Metanephros (tissue), 2 donors: ENCODE data around the gene CREBBP.

DNA sequence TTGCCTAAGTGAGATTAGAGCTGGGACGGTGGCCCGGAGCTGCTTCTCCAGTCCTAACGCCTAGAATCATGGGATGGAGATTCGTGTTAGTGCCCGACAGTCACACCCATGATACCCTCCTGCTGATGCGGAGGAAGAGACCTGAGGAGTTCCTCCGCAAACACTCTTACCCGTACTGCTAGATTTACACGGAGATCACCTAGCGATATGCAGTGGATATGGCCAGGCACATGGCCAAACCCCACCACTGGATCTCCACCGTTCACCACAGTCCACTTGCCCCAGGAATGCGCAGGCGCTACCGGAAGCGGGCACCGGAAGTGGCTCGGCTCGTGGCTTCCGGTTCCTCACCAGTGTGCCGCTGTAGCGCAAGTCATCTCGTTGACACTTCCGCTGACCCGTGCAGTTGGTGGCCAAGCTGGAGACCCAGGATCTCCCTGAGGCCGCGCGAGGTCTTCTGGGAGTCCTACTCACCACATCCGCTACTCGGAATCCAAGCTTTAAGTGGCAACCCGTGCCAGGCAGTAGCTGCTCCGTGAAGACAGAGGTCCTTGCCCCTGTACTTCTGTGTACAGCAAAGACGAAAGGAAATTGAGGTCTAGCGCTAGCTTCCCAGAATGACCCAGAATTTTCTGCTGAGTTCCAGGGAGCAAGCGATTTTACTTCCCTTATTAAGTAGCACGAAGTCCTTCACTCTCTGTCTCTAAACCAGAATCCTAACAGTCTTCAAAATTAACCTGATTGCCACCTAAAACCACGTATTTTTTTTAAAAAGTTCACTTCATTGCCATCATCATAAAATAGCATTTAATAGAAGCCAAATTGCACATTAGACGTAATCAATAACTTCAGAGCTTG lies 11.4 kb downstream of the ZNF597 start:
- RAMPAGE, long total RNA: no peak

GRCh38 chr16:3450757-3451464 lies 7.4 kb downstream of the NAA60 start:
- RAMPAGE, long total RNA: no peak

- RAMPAGE, long total RNA: no peak
Measured at GRCh38 chr16:3874988-3875798, 5.3 kb downstream of the CREBBP start.

DNA sequence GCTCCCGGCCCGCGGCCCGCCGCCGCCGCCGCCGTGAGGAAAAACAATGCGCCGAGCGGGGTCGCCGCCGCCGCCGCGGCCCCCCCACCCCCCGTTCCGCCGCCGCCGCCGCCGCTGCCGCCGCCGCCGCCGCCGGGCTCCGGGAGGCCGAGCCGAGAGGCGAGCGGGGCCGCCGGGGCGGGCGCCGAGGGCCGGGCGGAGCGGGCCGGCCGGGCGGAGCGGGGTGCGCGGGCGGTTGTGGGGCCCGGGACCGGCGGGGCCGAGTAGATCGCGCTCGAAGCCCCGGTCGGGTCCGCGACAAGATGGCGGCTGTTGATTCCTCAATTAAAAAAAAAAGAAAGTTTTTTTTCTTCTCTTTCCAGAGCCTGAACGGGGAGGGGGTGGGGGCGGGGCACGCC lies at the start of gene CREBBP:
Gene CREBBP (minus strand): TSS at position 326 of the 398 bp plus-strand sequence.
- RAMPAGE, long total RNA: no peak

DNA sequence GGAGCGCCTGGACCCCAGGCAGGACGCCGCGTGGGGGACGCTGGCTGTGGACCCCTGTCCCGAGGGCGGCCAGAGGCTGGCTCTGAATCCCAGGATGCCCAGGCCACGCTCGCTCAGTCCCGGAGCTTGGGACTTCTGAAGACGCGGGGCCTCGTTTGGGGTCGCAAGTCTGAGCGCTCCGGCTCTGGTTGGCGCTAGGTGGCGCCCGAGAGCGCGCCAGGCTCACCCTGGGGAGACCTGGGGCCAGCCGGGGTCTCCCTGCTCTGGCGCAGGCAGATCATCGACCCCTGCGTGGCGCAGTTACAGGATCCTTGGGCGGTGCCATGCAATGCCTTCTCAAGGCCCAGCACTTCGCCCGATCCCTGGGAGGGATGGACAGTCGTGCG lies 58.5 kb upstream of the CREBBP start:
- RAMPAGE, long total RNA: no peak

- RAMPAGE, long total RNA: no peak
Measured at GRCh38 chr16:3945771-3946077, 65.2 kb upstream of the CREBBP start.

DNA sequence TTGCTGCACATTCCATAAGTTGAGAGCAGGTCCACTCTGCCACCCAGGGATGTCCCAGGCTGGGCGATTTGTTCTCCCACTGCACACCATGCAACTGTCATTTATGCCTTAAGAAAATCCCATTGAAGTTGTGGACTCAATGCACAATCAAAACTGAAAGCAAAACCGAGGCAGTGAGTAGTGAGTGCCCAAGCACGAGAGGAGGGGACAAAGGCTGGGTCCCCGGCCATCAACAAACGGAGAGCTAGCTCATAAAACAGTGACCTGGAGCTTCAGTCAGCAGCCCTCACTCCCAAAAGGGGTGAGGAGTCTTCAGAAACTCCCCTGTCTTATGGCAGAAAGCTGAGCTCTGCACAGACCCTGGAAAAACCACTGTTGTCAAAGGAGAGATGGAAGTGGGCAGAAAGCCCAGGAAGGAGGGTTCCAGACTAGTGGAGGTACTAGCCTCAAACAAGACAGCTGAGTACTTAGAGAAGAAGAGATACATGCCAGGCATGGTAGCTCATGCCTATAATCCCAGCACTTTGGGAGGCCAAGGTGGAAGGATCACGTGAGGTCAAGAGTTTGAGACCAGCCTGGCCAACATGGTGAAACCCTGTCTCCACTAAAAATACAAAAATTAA lies 96.8 kb downstream of the ADCY9 start:
- RAMPAGE, long total RNA: no peak

DNA sequence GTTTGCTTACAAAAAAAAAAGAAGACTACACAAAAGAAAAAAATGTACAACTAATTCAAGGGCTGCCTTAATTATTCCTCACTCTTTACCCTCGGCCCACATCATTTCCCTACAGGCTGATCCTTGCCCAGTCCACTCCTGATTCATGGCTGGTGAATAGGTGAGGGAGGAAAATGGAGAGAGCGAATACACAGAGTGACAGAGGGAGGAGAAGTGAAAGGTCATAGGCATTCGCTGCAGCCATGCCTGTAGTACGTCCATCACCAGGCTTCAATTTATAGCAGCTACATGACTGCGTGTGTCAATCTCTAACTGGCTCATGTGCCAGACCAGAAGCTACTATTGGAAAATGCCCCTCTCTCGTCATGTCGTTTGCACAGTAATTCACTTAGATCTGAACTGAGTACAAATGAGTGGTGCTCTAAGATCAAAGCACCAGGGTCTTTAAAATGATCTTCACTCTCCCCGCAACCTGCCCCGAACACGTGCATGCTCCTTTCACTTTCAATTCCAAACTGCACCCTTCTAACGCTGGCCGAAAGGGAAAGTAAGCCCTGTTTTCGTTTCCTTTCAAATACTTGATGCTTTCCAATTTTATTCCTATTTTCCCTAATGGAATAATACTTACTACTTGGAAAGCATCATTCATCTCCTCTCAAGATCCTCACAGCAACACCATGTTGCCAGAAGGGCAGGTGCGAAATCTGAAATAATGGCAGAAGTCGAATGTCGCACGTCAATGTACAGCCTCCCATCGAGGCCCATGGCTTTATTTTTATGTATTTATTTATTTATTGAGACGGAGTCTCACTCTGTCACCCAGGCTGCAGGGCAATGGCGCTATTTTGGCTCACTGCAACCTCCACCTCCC lies 51.2 kb downstream of the ADCY9 start:
- RAMPAGE, long total RNA: no peak

DNA sequence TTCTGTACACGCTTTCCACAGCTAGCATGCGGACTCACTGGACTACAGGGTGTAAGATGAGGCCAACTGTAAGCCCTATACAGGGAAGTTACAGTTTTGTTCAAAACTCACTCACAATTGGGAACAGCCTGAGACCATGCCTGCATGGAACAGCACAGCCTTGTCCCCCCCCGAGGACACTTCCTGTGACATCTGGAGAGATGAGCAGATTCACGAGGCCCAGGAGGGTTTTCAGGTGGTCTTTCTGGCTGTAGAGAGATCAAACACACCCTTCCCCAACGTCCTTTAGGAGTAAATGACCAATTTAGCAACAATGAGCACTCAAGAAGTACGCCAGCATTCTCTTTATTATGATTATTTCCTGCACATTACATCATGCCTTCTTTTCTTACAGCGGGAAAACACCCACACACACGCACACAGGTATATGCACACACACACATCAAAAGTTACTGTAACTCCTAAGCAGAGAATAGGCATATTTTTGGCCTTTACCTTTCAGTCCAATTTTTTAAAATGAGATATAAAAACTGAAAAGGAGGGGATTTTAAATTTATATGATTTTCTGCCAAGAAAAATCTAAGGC lies 39.0 kb downstream of the ADCY9 start:
- RAMPAGE, long total RNA: no peak

DNA sequence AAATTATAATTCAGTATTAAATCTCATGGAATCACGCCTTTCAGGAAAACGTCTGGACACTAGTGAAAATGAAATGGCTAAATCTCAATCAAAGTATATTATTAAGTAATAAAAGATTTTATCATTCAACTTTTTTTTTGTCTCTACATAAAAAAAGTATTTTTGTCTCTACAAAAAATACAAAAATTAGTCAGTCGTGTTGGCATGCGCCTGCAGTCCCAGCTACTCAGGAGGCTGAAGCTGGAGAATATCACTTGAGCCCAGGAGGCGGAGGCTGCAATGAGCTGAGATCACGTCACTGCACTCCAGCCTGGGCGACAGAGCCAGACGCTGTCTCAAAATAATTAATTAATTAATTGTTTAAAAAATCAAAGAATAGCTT lies 22.8 kb downstream of the ADCY9 start:
- RAMPAGE, long total RNA: no peak

- RAMPAGE, long total RNA: no peak
Measured at GRCh38 chr16:4115172-4116051, 830 bp downstream of the ADCY9 start.

GRCh38 chr16:4184787-4185149 lies 57.1 kb downstream of the SRL start:
- RAMPAGE, long total RNA: no peak

DNA sequence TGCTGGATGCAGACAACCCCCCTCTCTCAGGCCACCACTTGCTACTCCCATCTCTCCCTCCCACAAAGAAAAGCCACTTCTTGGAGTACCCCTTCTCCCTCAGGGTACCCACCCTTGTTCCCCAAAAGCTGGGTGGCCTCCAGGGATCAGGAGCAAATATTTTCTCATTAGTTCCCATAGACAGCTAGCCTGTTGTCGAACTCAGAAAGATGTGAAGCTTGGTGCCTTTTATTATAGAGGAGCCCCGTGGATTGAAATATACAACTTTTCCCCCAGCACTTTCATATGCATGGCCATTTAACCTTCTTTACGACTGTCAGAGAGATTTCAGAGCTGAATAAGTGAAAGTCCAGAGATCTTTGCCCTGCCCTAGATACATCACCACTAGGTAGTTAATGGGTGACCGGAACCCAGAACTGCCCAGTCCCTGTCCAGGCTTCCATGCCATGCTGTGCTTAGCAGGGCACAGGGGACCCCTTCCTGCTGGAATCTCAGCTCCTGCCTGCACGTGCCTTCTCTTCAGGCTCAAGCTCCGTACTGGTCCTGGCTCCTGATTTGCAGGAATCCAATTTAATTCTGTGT lies 32.3 kb downstream of the SRL start:
- RAMPAGE, long total RNA: no peak

GRCh38 chr16:4215123-4215659 lies 26.7 kb downstream of the SRL start:
- RAMPAGE, long total RNA: no peak

DNA sequence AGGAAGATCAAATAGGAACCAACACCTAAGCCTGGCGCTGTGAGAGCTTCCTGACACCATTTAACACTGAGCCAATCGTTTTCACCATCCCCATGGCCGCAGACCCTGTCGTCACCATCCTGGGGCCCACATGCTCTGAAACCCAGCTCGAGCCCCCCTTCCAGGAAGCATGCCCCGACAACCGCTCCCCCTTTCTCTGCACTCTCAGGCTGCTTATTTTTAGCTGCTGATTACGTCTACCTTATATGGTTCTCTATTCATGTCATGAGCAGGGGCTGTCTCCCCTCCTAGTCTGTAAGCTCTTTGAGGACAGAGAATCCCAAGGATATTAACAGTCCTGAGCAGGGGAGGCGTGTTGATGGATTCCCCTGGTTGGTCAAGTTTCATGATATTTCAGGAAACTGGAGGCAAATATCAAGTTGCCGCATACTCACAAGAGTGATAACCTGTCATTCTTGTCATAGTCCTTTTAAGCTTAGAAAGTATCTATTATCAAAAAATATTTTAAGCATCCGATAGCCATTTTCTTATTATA lies 10.4 kb downstream of the SRL start:
- RAMPAGE, long total RNA: no peak

- RAMPAGE, long total RNA: no peak
Measured at GRCh38 chr16:4240221-4241245, 1.3 kb downstream of the SRL start.

DNA sequence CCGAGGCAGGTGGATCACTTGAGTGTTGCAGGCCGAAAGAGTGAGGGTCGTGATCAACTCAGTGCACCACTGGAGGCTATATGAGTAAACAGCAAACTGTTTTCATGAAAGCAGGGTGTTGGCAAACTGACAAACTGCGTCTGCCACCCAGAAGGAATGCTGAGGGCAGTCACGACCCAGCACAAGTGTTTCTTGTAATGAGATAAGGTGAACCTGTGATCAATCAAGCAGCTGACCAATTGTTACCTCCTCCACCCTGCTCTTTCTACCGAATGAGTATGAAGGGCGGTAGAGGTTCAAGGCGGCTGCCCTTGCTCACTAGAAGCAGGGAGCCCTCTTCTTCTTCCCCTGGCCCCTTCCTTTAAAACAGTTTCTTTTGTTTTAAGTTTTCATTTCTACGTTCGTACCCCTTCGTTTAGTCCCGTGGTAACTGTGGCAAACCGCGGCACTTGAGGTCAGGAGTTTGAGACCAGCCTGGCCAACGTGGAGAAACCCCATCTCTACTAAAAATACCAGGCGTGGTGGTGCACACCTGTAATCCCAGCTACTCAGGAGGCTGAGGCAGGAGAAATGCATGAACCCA lies 5.7 kb upstream of the SRL start:
- RAMPAGE, long total RNA: no peak

DNA sequence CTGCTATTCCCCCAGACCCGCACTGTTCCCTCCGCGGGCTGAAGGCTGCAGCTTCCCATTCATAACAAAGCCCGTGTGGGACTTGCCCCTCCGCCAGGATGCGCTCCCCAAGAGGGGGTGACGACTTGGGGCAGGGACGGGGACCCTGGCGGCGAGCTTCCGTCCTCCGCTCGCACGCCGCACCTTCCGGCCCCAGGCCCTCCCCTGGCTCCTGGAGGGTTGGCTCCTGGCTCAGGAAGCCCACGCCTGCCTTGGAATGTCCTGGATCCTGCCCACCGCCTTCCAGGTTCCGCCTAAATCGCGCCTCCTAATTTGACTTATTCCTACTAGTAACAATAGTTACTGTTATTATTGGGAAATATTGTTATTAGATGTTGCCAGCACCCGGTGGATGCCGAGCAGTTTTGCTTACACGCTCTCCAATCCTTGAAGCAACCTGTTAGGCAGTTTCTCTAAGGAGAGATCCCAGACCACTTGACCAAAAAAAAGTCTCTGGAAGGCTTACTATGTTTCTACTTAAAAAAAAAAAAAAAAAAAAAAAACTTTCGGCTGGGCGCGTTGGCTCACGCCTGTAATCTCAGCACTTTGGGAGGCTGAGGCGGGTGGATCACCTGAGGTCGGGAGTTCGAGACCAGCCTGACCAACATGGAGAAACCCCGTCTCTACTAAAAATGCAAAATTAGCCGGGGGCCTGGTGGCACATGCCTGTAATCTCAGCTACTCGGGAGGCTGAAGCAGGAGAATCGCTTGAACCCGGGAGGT lies 1.2 kb upstream of the TFAP4 start:
- RAMPAGE, long total RNA: no peak

DNA sequence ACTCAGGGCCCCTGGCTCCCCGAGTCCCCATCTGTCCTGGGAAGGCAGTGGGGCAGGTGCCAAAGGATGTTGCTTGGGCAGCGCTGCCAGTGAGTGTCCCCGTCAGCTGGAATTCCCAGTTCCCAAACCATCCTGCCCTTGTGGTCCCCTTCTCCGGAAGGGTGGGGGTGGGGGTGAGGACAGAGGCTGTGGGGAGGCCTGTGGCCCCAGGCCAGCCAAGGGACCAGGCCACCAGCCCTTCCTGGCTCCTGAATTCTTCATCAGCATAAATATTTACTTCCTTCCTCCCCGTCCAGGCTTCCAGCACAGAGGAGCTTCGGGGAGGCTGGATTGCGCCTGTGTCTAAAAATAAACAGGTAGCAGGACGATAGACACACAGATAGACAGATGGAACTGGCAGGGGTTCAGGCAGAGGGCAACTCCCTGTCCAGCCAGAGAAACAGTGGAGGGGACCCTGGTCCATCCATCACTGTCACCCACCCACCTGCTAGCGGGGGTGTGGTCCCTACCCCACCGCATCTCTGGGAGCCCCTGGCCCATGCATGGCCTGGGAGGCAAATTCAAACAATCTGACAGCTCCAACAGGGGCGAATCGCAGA lies 13.0 kb downstream of the GLIS2 start:
- RAMPAGE, long total RNA: no peak

GRCh38 chr16:4340824-4341624 lies 10.1 kb downstream of the PAM16 start:
- RAMPAGE, long total RNA: no peak